Right cardiac atrium (tissue), 1 donor: ENCODE results near the genes OR13D1, ABCA1, SLC44A1, FSD1L and KLF4.

GRCh38 chr9:104124653-104125175, 30.6 kb downstream of the SMC2 start:
- PRO-cap = no peak

GRCh38 chr9:104694317-104694784, at the start of gene OR13D1:
Gene OR13D1, plus strand, starts transcription at chr9:104694518.
- PRO-cap = no peak

- PRO-cap = no peak
These were observed 58.2 kb downstream of the NIPSNAP3B start for GRCh38 chr9:104822183-104822471.

DNA sequence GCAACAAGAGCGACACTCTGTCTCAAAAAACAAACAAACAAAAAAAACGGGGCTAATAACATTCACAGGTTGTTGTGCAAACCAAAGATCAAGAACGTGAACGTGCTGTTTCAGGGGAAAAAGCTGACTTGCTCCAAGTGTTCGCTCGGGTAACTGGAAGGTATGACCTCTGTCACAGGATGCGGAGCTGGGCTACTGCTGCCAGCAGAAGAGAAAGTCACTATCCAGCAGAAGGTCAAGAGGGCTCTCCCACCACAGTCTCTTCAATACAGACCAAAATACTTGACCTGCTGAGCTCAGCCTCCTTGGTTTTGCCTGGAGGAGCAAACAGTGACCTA, 59.7 kb downstream of the ABCA1 start:
- PRO-cap = no peak

DNA sequence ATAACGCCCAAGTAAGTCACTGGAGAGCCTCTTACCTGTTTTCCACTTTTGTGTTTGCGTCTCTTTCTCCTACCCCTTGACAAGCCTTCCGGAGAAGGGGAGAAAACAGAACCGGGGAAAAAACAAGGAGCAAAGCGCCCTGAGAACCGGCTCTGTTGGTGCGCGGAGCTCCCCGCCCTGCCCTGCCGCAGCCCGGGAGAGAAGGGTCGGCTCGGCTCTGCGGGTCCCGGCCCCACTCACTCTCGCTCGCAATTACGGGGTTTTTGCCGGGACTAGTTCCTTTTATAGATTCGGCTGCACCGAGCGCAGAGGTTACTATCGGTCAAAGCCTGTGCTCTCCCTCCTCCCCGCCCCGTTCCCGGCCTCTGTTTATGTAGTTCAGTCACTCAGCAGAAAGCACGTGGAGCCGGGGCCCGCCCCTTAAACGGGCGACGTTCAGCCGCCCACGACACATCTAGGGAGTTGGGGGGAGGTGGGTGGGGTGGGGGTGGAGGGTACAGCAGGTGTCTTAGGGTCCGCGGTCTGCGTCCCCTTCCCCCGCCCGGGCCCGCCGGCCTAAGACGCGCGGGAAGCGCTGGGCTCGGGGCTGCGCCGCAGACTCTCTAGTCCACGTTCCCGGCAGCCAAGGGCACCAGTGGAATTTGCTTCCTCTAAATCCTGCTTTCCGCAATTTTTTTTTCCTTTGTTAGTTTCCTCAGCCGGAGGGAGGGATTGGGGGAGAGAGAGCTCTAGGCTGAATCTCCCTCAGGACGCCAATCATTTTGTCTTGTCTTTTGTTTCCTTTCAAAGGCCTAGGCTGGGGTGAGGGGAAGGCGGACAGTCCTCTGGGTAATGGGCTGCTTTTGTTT, at the start of gene ABCA1:
ABCA1 (minus strand) TSS at position 256 of the 848 bp plus-strand sequence.
- PRO-cap = unidirectional peak, minus-strand start at position 256 of the sequence

DNA sequence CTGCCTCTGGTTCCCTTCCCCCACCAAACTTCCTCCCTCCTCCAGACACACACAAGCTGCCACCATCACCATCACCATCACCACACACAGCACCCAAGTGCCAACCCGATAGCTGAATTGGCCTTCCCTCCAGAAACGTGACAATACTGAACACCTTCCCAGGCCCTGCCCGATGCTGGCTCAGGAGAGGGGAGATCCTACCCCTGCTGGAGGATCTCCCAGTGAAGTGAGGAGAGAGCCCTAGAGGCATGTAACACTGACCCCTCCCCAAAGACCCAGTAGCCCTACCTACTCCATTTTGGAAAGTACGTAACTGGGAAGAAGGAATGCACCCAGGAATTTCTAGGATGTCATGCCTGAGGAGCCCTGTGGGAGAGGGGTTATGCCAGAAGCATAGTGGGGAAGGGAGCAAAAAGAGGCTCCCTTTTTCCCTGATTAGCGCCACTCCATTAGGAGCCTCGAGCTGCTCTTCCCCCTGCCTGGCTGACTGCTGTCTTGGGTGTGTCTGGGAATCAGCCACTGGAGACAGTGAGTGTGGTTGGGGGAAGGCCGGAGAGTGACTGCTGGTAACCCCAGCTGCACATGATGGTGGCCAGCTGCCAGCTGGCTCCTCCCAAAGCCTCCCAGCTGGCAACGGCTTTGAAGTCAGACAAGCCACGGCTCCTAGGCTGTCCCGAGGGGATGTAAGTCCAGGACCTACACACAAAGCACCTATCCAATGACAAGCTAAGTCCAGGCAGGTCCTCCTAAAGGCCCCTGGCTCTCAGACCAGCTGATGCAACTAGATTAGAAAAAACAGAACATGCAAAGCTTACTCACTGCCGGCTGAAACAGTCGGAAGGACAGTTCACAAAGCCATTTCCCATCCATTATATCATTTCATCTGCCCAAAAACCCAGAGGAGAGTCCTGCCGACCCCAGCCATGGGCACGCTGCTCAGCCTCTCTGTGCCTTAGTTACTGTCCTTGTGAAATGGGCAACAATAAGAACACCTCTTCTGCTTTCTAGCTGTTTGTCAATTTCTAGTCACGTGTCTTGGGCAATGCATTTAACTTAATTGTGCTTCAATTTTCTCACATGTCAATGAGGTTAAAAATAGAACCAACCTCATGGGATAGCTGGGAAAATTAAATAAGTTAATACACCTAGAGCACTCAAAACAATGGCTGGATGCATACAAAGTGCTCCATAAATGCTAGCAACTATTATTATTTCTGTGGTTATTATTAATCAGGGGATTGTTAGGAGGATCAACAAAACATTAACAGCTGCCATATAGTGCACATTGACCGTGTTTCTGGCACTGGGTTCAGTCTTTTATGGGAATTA, 136.6 kb upstream of the ABCA1 start:
- PRO-cap = unidirectional peak, minus-strand start at position 497 of the sequence

GRCh38 chr9:105243998-105245252, at the start of gene SLC44A1:
Gene SLC44A1, plus strand, starts transcription at chr9:105244651.
- PRO-cap = bidirectional peak, plus-strand start at chr9:105244625, minus-strand start at chr9:105244367

- PRO-cap = no peak
These were observed 8.0 kb downstream of the SLC44A1 start for GRCh38 chr9:105252413-105252958.

DNA sequence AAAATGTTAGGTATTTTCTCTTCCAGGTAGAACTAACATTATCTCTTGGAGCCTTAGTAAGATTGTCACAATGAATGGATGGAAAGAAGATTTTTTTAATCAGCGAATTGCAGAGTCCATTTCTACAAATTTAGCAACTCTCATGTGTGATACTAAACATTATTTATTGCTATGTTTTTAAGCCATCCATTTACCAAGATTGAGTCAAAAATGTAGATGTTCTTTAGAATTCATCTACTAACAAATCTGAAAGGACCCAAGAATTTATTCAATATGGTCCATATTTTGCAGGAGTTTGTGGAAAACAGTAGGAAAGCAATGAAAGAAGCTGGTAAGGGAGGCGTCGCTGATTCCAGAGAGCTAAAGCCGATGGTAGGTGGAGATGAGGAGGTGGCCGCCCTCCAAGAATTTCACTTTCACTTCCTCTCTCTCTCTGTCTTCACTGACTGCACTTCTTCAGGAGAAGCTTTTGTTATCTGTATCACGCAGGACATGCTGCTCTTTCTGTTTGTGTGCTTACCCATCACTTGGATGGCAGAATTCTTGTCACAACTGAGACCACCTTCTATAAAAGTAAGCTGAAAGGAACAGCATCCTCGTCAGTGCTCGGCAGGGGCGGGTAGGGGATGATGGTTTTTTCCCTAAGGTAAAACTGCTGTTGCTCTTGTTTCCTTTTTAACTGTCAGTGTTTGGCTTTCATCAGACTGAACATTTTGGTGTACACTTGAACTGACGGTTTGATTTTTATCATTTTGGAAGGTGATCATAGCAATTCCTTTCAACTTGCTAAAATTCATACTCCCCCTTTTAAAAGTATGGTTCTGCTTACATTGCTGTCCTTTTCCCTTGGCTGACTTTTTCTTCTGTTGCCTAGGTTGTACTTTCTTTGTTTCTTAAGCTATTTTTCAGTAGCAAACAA, 62.4 kb upstream of the FSD1L start:
- PRO-cap = no peak

- PRO-cap = no peak
These were observed 8.5 kb upstream of the FSD1L start for GRCh38 chr9:105439387-105439765.

- PRO-cap = bidirectional peak, plus-strand start at chr9:105448062, minus-strand start at chr9:105447841; unidirectional peak, minus-strand start at chr9:105448684
These were observed at the start of gene FSD1L for GRCh38 chr9:105447598-105448975. Gene FSD1L, plus strand, starts transcription at chr9:105448034.

GRCh38 chr9:105519671-105520143, 38.2 kb upstream of the FKTN start:
- PRO-cap = no peak

DNA sequence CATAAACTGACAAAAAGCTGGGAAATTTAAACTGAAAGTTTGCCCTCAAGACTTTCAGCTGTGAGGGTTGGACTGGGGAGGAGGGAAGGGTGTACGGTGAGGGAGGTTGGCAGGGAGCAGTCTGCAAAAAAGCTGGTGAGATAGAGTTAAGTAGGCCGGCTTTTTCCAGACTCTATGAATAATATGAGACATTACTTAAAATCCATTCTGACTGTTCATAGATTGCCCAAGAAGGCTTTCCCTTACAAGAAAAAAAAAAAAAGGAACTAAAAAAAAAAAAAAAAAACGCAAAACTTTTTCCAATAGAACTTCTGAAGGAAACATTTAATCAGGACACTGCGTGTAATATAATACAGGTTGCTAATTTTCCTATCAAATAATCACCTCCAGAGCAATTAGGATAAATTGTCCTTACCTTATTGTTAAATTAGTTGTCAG, 164.7 kb upstream of the ZNF462 start:
- PRO-cap = no peak

DNA sequence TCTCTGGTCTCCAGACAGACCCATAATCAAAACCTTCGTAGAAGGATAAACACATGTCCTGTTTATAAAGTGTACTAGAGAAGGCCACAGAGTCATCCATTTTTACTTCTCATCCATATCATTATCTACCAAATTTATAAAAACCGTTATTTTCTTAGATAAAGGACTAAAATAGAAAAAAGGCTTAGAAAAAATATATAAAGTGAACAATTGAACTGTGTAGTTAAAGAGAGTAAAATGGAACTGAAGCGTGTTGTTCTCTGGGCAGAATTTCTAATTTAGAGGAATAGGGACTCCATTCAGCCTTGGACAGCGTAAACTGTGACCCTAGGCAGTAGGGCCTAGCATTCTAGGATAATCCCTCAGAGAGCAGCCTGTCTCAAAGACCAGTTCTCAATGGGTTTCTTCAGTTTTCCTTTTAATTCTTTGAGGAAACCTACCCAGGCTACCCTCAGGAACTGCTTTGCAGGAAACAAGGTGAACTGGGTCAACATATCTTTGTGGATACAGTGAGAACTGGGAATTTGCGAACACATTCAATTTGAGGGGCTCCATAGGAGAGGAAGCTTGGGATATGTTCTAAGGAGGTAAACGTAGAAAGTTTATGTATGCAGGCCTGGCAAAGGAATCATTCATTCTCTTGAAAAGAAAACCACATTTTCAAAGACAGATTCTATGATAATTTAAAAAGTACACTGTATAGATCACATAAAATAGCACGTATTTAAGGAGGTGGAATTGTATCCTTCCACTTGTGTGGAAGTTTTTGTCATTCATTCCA, 11.2 kb downstream of the ZNF462 start:
- PRO-cap = no peak

GRCh38 chr9:106928985-106929946, 66.3 kb downstream of the ZNF462 start:
- PRO-cap = no peak

DNA sequence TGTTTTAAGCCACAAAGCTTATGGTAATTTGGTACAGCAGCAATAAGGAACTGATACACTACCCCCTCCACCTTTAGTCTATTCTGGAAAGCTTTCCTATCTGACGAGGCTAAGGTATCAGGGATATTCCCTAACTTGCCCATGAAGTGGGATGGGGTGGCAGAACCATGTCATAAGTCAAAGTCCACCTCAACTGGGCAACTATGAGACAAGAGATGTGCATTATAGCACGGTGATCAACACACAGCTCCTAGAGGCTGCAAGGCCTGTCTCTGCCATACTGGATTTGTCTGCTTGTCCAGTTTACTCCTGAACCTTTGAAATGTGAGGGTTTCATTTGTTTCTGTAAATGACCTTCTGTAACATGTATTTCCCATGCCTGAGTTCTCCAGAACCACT, 146.7 kb upstream of the RAD23B start:
- PRO-cap = no peak

- PRO-cap = no peak
These were observed 19.0 kb downstream of the RAD23B start for GRCh38 chr9:107302018-107302472.

- PRO-cap = no peak
These were observed 5.8 kb downstream of the KLF4 start for GRCh38 chr9:107483355-107484669.

DNA sequence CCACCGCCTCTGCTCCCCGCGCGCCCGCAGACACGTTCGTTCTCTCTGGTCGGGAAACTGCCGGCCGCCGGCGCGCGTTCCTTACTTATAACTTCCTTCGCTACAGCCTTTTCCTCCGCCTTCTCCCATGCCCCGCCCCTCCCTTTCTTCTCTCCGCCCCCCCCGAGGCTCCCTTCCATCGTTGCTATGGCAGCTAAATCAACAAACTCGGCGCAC, at the start of gene KLF4:
KLF4 (minus strand) TSS at position 62 of the 216 bp plus-strand sequence.
- PRO-cap = bidirectional peak, plus-strand start outside the sequence, minus-strand start at position 59 of the sequence

DNA sequence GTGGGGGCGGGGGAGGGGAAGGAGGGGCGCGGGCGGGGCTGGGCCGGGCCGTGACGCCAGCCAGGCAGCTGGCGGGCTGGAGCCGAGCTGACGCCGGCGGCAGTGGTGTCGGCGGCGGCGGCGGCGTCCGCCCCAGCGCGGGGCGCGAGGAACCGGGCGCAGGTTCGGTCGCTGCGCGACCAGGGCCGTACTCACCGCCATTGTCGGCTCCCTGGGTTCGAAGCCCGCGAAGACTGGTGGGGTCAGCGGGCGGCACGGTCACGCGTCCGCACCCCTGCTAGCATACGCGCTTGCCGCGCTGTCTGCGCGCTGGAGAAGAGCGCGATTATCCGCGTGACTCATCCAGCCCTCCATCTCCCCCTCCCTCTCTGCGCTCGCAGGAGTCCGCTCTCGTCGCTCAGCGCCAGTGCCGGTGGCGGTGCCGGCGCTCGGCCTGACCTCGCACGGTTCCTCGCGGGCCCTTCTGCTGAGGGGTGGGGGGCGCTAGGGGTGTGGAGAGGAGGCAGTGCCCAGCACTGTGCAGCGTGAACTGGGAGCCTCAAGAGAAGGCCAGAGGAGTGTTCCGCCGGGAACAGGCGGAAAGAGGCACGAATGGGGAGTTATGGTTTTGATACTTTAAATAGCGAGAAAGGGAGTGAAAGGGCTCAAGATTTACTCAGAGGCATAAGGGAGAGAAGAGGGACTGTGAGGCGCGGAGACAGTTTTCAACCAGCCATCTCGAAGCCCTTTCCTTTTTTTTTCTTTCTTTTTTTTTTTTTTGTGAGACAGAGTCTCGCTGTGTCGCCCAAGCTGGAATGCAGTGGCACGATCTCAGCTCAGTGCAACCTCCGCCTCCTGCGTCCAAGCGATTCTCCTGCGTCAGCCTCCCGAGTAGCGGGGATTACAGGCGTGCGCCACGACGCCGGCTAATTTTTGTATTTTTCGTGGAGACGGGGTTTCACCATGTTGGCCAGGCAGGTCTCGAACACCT, 640 bp upstream of the KLF4 start:
- PRO-cap = bidirectional peak, plus-strand start at position 102 of the sequence, minus-strand start outside the sequence; bidirectional peak, plus-strand start at position 406 of the sequence, minus-strand start at position 300 of the sequence